Daoy (cell line): ENCODE results near the gene C21orf58.

DNA sequence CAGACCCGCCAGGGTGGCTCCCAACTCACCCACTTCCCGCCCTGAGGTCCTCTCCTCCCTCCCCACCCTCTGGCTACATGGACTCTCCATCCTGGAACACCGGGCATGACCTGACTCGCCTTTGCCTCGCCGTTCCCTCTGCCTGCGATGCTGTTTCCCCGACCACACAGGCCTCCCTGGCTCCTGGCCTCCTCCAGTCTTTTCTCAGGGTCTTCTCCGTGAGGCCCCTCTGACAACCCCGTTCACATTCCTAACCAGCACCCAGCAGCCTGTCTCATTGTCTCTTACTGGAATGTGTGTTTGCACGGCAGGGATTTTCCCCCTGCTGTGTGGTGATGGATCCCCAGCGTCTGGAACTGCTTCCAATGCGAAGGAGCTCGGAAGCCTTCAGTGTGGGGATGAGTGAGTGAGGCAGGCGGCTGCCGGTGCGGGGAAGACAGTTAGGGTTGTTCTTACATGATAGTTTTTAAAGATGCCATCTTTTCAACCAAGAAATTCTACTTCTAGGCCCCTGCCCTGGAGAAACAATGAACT is 46.0 kb upstream of the POFUT2 start:
- RAMPAGE, long total RNA, result no peak

DNA sequence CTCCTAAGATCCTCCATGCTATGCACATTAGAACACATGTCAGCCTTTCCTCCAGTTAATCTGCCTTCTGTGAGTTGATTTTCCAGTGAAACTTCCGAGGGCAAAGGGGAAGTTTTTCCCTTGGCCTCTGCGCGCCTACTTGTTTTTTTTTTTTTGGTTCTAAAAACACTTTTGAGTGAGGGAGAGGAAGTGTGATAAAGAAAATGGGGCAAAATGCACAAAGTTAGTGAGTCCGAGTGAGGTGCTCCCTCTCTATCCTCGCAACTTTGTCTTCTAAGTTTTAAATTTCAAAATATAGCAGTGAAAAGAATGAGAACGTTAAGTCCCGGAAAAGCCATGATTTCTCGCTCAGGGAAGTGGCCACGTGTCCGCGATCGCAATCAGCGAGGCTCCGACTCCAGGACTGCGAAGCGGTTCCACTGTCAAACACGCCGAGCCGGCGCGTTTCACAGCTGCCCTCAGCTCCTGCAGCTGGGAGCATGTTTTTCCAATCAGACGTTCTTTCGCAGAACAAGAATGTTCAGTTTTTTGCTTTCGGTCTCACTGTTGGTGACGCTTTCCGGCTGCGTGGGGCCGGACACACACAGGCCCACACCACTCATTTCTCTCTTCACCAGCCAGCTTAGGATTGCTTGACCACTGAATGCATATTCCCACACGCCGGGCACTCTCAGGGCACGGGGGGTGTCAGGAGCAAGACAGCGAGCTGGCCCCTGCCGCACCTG is 47.6 kb upstream of the COL18A1 start:
- RAMPAGE, long total RNA, result no peak

DNA sequence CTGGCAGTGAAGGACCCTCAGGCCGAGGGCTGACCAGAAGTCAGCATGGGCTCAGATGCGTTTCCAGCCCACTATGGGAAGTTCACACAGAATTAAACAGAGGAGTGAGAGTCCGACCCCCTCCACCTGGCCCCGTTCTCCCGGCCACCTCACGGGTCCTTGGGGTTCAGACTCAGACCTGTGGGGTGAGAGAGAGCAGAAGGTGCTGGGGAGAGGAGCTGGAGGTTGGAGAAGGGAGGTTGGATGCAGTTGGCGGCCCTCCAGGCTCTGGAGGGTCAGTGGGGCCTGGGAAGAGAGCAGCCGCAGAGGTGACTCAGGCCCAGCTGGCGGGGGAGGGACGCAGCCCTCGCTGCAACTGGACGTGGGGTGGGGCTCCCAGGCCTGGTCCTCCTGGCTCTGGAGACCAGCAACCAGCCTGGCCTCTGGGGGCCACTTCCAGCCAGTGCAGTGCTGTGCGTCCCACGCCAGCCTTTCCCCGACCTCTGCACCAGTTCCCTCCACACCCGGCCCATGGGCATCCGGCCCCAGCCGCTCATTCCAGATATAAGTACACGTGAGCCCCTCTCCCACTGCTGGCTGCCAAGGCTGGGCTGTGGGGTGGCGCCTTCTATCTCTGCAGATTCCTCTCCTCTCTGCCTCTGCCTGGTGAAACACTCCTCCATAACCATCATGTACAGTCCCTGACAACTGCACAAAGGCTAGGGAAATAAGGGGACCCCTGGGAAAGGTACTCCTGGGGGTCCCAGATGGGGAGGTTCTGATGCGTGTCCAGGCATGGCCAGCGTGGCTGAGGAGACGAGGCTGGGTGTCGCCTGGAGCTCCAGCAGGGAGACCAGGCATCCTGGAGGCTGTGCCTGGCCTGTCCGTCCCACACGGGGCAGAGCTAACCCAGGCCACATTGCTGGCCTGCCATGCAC is 38.0 kb upstream of the COL18A1 start:
- RAMPAGE, long total RNA, result no peak

DNA sequence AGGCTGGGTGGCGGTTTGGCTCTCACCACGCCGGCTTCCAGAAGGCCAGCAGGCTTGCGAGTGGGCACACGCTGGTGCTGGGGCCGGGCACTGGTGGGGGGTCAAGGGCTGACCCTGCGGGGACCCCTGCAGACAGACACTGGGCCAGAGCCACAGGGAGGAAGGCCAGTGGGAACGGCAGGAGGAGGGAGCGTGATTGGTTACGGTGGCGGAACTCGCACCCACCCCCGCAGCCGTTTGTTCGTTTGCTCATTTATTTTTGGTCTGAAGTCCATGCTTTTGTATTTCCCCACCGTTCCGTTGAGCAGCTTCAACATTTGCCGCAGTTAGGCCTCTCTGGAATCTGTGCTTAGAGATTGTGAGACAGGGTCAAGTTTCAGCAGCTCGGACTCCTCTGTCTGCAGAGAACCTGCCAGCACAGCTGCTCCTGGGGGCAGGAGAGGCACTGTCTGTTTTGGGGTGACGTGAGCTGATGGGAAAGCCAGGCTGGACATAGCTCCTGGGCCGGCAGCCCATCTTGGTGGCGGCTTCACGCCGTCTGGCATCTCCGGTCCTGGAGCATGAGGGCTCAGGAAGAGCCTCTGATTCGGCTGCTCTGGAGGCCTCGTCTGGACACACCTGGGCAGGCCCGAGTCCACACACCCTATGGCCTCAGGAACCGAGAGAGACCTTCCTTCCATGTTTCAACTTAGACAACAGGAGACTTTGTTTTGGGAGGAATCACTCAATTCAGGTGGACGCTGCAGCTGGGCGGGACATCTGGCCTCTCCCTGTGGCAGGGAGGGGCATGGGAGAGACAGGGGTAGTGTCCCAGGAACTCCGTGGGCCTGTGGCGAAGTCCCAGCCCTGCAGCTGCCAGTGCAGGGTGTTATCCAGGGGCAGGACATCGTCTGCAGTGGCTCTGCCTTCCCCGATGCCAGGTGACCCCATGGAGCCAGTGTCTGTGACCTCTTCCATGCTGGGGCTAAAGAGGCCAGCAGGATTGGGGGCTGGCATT is 5.7 kb downstream of the COL18A1 start:
- RAMPAGE, long total RNA, result no peak

- RAMPAGE, long total RNA, result no peak
Observed at GRCh38 chr21:45440609-45441301, 35.8 kb downstream of the COL18A1 start.

GRCh38 chr21:45457678-45458139 is 52.7 kb downstream of the COL18A1 start:
- RAMPAGE, long total RNA, result no peak

- RAMPAGE, long total RNA, result no peak
Observed at GRCh38 chr21:45465071-45465612, 60.2 kb downstream of the COL18A1 start.

DNA sequence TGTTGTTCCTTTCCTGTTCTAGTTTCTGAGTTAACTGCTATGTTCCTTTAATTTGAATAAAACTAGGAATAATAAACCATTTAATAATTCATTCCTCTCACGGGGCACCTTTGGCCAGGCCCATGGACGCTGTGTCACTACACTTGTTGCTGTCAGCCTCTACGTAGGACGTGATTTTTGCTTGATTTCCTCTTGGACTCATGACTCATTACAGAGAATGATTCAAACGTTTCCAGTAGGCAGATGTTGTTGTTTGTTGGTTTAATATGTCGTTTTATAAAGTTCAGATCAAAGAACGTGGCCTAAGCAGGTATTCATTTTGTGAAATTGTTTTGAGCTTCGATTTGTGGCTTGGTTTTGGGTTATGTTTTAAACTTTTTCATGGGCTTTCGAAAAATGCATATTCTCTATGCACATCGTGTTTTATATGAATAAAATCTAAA is 9.1 kb upstream of the SLC19A1 start:
- RAMPAGE, long total RNA, result no peak

- RAMPAGE, long total RNA, result no peak
Observed at GRCh38 chr21:45556038-45556558, 13.9 kb upstream of the SLC19A1 start.

DNA sequence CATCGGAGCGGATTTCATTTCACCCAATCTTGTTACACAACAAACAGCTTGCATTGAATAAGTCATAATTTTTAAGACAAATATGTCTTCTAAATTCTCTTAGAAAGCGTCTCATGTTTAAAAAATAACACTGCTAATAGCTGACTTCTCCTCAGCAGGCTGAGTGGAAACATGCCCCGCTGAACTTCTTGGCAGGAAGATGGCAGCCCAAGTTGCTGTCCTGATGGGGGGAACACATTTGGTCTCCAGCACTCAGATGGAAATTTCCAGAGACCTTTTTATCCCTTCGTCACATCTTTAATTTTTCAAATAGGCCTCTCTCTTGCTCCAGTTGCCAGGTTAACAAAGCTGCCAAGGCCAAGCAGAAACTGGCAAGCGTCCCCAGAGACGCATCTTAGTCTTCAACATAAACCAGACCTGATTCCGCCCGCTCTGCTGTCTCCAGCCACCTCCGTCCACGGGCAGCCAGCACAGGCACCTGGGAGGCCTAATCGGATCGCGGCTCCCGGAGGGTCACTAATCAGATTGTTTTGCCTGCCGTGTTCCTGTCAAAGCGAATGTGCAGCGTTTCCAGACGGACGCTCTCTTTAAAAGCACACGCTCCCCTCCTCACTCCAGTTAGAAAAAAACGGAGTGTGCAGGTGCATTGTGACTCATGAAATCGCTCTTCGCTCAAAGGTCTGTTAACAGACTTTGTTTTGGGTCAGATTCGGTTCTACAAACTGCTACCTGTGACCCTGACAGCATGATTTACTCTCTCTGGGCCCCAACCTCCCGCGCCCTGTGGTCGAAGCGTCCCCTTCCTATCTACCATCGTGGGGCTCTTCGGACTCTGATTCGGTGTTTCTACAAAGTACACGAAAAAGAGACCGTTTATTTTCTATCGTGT is 29.0 kb upstream of the SLC19A1 start:
- RAMPAGE, long total RNA, result no peak

DNA sequence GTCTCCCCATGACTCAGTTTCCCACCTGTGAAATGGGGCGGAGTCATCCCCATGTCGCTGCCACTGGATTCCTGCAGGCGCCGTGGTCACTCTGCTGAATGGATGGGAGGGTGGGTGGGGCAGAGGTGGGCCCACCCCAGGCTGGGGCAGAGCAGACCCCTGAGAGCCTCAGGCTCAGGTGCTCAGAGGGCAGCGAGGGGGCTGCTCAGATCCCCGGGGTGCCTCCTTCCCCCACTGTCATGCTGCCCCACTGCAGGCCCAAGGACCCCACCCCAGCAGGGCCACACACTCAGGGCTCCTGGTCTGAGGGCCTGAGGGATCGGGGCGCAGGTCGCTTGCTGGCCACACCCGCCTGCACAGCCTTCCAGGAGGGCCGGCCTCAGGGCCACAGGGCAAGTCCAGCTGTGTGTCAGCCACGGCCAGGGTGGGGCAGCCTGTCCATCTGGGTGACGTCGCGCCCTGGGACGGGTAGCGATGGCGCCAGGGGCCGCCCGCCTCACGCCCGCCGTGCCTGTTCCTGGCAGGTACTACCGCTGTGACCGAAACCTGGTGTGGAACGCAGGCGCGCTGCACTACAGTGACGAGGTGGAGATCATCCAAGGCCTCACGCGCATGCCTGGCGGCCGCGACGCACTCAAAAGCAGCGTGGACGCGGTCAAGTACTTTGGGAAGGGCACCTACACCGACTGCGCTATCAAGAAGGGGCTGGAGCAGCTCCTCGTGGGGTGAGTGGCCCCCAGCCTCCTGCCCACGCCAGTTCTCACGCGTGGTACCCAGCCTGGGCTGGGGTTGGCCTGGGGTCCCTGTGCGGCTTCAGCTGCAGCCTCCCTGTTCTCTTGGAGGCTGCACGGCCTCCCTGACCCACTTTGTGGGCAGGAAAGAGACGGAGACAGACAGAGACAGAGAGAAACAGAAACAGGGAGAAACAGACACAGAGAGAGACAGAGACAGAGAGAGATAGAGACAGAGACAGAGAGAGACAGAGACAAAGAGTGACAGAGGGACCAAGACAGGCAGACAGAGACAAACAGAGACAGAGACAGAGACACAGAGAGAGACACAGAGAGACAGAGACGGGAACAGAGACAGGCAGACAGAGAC is 2.5 kb downstream of the COL6A1 start:
- RAMPAGE, long total RNA, result no peak

DNA sequence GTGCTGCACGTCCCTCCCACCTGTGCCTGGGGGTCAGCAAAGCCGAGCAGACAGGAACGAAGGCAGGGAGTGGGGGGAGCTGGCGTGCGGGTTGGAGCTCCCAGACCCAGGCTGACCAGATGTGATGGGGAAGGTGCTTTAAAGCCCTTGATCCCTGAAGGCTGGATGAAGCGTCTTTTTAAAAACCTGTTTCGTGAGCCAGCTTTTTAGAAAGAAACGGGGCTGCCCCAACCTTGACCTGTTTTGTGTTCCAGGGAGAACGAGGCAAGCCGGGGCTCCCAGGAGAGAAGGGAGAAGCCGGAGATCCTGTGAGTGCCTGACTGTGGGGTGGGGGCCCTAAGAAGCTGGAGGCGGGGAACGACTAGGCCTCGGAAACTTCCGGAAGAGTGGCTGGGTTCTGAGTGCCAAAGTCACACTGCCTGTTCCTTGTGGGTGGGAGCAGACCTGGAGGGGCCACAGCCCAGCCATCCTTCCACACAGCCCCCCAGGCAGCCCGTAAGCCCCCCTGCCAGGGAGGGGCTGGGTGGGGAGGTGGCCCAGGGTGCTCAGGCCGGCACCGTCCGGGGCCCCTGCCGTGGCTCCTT is 7.4 kb downstream of the COL6A1 start:
- RAMPAGE, long total RNA, result no peak

DNA sequence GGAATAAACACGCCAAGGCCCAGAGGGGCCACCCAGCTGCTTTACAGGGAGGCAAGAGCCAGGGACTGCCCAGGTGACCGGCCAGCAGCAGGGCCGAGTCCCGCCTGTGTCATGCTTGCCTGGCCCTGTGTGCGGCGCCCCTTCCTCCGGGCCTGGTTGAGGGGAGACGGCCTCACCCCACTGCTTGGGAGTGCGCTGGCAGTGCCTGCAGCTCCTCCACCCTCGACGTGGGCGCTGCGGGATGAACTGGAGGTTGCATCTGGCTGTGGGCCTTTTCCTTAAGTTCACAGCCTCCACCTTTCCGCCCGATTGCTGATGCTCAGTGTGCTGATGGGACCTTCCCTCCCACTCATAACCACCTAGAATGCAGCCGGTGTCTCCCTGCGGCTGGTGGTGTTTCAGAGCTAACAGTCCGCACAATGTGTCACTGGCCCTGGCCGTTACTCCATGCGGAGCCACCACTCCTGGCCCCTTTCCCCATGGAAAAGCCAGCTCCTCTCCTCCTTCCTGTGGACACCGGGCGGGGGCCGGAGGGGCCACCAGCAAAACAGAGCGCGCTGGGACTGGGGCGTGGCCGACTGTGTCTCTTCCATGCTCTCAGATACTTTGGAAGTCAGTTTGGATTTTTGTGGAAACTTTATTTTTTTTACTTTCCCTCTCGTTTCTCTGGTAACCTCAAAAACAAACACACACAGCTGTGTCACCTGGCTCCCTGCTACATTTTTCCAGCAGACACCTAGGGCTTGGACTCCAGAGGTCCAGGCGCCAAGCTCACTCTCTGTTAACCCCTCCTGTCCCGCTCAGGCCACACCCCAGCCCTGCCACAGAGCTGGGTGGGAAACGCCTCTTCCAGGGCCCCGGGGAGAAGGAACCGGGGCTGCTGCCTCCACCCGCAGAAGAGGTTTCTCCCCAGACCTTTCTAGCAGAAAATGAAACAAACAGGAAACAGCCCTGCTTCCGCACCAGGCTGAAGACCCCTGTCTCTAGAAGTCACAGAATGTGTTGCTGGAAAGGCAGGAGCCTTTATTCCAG is 32.7 kb upstream of the COL6A2 start:
- RAMPAGE, long total RNA, result no peak

- RAMPAGE, long total RNA, result no peak
Observed at GRCh38 chr21:46066232-46066588, 31.7 kb upstream of the COL6A2 start.

DNA sequence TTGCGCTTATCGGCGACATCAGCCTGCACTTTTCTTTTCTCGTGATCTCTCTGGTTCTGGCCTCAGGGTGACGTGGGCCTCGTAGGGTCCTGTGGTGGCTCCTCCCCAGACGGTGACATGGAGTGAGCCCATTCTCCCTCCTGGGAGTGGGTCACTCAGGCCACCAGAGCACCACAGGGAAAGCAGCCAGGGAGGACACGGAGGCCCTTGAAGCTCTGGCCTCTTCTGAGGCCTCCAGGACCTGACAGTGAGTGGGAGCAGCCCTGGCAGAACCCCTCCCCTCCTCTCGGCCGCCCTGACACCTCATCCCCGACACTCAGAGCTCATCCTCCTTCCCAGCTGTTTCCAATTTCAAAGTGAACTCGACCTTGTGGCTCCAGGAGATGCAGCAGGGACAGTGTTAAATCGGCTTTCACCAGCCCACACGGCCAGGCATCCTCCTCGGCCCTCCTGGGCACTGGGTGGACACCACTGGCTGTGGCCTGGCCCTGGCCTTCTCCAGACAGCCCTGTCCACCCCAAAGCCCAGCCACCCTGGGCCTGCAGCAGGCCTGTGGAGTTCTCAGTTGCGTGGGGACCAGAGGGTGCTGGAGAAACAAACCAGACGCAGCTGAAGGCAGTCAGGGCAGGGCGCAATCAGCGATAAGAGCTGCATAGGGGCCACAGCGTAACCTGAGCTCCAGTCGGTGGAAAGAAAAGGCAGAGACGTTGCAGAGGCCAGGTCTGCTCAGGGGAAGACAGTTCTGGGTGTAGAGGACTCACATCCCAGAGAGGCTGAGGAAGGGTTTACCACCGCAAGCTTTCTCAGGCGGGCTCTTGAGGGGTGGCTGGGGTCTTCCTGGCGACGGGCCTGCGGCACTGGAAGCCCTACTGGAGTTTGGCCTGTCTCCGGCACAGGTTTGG is 27.1 kb downstream of the FTCD start:
- RAMPAGE, long total RNA, result no peak

GRCh38 chr21:46226530-46227609 is 1.7 kb downstream of the LSS start:
- RAMPAGE, long total RNA, result no peak

- RAMPAGE, long total RNA, result no peak
Observed at GRCh38 chr21:46229101-46229755, 654 bp upstream of the LSS start.

DNA sequence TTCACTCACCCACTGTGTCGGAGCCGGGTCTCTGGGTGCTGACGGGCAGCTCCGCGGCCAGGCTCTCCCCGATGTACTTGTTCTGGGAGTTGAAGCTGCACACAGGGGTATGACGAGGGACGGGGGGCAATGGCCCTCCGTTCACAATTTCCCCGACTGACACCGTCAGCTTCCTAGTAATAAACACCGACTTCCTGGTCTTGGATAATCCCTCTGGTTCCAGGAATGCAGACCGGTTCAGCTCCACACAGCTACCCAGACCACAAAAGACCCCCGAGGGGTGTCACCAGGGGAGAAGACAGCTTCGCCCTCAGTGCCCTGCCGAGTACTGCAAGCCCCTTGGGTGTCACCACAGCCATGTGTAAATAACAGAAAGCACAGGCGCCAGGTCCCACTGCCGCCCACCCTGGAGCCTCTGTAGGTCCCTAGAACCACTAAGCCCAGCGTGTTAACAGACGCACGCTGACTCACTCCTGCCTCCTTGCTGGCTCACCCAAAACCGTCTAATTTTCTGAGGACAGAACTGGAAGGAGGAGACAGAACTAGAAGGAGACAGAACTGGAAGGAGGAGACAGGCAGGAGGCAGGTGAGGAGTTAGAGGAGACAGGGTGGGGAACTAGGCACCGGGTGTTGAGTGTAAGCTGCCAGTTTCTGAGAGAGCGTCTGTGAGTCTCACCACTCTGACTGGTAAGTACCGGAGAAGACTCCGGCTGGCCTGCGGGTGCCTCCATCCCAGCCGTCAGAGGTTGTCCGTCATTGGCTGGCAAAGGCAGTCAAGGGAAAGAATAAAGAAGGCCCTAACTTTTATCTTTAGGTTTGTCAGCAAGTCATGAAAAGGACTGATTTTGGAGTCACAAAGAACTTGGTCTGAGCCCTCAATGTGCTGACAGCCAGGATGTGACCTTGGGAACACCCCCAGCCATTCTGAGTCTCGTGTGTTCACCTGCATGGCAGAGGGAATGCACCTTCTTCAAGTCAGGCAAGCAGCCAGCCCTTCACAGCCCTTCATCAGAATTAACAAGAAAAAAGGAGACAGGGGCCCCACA is 19.2 kb downstream of the MCM3AP start:
- RAMPAGE, long total RNA, result no peak

GRCh38 chr21:46320142-46321261 is 3.2 kb downstream of the C21orf58 start:
- RAMPAGE, long total RNA, result no peak

DNA sequence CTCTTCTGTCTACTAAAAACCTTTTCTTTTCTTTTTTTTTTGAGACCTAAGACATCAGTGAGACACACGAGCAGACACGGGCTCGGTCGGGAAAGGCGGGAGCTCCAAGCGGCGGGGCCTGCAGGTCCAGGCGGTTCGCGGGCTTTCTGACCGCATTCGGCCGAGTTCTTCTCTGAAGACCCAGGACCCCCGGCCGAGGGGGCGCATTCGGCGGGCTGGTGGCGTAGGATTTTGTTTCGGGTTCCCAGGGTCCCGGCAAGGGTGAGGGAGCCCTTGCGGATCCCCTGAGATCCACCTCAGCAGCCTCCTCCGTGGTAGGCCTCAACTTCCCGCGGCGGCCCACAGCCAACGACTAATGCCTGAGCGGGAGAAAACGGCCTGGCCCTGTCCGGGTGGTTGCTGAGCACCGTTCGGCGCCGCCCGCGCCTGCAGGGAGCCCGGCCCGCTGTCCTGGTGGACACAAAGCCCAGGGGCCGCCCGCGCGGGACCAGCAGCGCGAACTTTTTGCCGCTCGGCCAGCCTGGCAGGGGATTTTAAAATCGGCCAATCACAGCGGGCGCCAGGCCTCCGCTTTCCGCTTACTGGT is at the start of gene C21orf58:
Gene C21orf58 (minus strand): TSS at position 506 of the 586 bp plus-strand sequence.
- RAMPAGE, long total RNA, result no peak